Uterus (tissue), 7 donors: ENCODE data around the genes NOP9 and NOVA1.

GRCh38 chr14:24131740-24132160, 1.3 kb downstream of the FITM1 start:
- PRO-cap, 4 experiments = no peak in any of the 4 experiments
- RAMPAGE, long total RNA, 2 experiments = no peak in any of the 2 experiments
- RRBS = no CpG with 5 or more reads among the region's 8 CpGs

DNA sequence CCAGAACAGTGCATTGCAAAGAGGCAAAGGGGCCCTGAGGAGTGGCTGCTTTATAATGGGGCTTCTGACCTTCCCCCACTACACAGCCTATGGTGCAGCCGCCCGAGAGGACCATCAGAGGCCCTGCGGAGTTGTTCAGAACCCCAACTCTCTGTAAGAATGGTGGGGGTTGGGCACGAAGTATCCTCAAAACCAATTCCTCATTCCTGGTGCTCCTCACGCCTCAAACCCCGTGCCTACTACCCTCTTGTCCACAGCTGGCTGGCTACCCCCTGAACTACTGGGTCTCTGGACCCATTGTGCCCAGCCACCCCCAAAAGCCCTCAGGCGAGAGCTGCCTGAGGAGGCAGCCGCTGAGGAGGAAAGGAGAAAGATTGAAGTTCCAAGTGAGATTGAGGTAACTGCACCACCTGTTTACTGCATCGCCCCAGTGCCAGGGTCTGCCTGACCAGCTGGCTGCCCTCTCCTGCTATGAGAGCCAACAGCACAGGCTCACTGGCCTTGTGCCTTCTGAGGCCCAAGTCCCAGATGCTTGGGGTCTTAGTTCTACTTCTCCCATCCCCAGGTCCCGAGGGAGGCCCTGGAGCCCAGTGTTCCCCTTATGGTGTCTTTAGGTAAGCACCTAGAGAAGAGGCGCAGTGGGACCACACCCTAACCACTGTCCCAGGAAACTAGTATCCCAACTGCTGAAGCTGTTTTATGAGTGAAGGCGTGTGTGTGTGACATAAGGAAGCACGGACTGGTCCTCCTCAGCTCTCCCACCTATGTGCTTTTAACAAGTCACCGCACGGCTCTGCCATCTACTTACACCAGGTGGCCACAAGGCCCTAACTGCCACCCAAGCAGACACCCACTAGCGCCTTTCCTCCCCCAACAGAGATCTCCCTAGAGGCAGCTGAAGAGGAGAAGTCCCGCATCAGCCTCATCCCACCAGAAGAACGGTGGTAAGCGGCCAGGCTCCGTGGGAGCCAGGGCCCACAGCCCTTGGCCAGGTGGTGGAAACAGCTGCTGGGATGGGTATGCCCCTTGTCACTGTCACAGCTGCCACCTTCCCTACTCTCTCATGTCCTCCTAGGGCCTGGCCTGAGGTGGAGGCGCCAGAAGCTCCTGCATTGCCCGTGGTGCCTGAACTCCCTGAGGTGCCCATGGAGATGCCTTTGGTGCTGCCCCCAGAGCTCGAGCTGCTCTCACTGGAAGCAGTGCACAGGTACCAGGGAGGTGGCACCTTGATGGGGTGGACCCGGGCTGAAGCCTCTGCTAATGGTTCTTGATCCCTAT, 7.1 kb downstream of the REC8 start:
- PRO-cap, 4 experiments = no peak in any of the 4 experiments
- RAMPAGE, long total RNA, 2 experiments = no peak in any of the 2 experiments
- RRBS = 67% methylated on average over 1 of the region's 24 CpGs

DNA sequence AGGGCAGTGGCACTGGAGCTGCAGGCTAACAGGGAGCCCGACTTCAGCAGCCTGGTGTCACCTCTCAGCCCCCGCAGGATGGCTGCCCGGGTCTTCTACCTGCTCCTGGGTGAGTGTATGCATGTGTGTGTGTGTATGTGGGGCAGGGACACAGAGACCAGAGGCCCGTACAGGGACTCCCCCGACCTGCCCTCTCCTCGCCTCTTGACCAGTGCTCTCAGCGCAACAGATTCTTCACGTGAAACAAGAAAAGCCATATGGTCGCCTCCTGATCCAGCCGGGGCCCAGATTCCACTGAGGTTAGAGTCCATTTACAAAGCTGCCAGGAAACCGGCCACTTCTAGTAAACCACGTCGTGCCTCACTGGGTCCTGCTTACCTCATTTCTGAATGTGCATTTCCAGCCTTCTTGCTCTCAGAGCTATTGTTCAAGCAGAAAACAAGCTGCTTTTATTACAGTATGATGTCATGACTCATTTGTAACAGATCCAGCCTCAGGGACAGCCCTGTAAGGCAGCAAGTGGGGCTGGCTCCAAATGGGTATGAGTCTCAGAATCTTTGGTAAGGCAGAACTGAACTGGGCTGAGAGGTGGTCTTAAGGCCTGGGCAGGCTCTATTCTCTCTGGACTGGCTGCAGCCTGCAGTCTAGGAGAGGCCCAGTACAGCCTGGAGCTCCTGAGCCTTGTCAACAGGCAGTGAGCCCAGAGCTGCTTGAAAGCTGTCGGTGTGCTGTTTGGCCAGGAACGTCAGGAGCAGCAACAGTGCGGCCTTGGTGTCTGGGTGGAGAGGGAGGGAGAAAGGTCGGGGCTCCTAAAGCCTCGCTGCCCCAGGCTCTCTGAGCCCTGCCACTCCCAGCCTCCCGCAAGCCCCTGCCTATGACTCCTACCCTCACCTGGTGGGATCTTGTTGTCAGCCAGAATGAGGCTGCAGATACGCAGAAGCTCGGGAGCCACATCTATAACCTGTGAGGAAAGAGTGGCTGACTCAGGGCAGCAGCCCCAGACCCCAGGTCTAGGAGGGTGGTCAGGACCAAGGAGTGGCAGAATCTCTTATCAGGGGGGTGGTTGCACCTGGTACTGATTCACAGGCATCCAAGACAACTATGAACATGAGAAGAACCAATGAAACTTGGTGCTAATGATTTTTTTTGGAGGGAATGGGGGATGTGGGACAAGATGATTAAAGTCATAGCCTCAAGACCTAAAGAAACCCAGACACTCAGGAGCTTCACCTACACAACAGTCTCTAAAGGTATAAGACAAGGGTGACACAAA, 8.4 kb downstream of the REC8 start:
- PRO-cap, 4 experiments = peak in 4 of 4 experiments; most common plus-strand start position 484 of the sequence (in 3); most common minus-strand start position 387 of the sequence (in 4)
- RAMPAGE, long total RNA, 2 experiments = no peak in any of the 2 experiments
- RRBS = 69% methylated on average over 2 of the region's 21 CpGs

DNA sequence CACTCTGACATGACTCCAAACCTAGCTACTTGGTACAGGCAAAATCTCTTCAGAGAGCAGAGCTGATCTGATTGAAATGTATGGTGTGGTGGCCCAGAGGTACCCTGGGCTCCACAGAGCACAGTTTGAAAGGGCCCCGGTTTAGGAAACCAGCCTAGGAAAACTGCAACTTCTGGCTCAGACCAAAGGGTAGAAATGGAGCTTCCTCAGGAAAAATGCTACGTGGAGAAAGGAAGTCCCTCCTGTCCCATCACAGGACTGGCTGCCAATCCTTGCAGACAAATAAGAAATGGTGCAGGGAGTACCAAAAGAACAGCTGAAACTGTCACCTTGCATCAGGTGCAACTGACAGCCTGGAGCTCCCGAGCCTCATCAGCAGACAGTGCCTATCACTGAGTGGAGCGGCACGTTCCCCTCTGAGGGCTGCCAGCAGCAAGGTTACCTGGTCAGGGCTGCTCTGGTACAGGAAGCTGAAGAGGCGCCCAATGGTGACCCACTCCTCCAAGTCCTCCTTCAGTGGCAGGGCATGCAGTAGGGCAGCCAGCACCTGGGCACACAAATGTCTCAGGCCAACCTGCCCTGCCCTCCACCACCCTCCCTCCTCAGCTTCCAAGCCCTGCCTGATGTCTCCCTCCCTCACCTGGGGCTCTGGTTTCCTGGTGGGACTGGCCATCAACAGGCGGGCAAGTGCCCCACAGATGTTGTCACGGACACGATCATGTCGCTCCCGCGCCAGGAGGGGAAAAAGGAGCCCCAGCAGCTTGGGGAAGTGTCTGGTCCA, 7.4 kb downstream of the IPO4 start:
- PRO-cap, 4 experiments = no peak in any of the 4 experiments
- RAMPAGE, long total RNA, 2 experiments = no peak in any of the 2 experiments
- RRBS = no CpG with 5 or more reads among the region's 12 CpGs

- PRO-cap, 4 experiments = no peak in any of the 4 experiments
- RAMPAGE, long total RNA, 2 experiments = no peak in any of the 2 experiments
- RRBS = no CpG with 5 or more reads among the region's 16 CpGs
These were observed 2.7 kb upstream of the TSSK4 start for GRCh38 chr14:24202570-24203329.

DNA sequence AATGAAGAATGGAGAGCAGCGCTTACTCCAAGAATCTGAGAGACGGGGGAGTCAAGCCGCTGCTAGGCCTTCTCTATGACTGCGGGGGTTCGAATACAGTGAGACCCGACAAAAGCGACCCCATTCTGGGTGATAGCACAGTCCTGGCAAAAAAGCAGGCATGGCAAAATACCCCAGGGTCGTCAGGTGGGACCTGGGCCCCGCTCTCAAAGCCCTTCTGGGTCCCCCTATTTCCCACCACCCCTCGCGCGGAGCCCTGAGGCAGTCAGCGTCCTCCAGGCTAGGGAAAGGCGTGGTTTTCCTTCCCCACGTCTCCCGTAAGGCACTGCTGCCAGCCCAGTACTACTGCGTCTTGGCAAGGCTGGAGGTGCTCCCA, 306 bp downstream of the NEDD8 start:
- PRO-cap, 4 experiments = no peak in any of the 4 experiments
- RAMPAGE, long total RNA, 2 experiments = no peak in any of the 2 experiments
- RRBS = no CpG with 5 or more reads among the region's 17 CpGs

DNA sequence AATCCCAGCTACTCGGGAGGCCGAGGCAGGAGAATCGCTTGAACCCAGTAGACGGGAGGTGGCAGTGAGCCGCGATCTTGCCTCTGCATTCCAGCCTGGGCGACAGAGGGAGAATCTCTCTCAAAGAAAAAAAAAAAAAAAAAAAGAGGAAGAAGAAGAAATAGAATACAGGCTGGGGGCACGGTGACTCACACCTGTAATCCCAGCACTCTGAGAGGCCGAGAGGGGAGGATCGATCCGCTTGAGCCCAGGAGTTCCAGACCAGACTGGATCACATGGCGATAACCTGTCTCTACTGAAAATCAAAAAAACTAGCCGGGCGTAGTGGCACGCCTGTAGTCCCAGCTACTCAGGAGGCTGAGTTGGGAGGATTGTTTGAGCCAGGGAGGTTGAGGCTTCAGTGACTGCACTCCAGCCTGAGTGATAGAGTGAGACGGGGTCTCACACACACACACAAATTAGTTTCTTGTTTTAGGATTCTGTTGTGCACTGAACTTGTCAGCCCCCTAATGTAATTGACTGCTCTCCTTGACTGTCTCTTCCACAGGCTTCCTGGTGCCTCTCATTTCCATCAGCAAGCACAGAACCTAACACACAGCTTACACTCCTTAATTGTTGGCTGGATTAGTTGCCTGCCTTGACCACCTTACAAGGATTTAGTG, 963 bp upstream of the TINF2 start:
- PRO-cap, 4 experiments = no peak in any of the 4 experiments
- RAMPAGE, long total RNA, 2 experiments = no peak in any of the 2 experiments
- RRBS = no CpG with 5 or more reads among the region's 16 CpGs

DNA sequence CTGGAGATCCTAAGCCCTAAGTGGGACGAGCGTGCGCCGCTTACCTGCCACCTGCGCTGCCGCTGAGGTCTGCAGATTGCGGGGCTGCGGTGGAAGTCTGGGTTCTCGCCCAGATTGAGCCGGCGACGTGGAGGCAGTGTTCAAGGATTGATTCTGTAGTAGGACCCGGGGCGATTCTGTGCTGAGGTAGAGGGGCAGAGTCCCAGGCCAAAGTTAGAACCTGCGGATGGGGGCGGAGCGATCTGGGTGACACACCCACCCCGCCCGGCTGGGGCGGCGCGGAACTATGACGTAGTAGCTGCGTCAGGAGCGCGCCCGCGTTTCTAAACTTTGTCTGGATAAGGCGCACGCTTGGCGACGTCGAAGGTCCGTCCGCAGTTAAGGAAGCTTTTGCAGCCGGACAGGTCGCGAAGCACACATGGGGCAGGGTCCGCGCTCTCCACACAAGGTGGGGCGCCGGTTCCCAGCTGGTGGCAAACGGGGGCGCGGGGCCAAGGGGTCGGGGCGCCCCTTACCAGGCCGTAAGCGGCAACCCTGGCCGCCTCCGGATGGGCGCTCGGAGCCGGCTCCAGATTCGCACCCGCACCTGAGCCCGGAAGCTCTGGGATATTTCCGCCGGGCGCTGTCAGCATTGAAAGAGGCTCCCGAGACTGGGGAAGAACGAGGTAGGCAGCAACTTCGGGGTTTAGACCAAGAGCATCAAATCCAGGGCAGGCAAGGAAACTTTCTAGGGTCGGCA, at the start of gene NOP9:
Gene NOP9, plus strand, starts transcription at position 314 of the 739 bp plus-strand sequence.
- PRO-cap, 4 experiments = peak in 4 of 4 experiments; most common plus-strand start position 326 of the sequence (in 4); most common minus-strand start position 215 of the sequence (in 2)
- RAMPAGE, long total RNA, 2 experiments = start-site peak on the plus strand in 1 of 2 experiments, centred at position 264 of the sequence, 34 reads per replicate; start-site peak on the minus strand in 1 of 2 experiments, centred at position 229 of the sequence, 26 reads per replicate
- RRBS = 2% methylated on average over 17 of the region's 64 CpGs

- PRO-cap, 4 experiments = no peak in any of the 4 experiments
- RAMPAGE, long total RNA, 2 experiments = no peak in any of the 2 experiments
- RRBS = no CpG with 5 or more reads among the region's 10 CpGs
These were observed 504 bp downstream of the CIDEB start for GRCh38 chr14:24307292-24307653.

GRCh38 chr14:24367425-24367754, 594 bp upstream of the NFATC4 start:
- PRO-cap, 4 experiments = no peak in any of the 4 experiments
- RAMPAGE, long total RNA, 2 experiments = no peak in any of the 2 experiments
- RRBS = no CpG with 5 or more reads among the region's 11 CpGs

DNA sequence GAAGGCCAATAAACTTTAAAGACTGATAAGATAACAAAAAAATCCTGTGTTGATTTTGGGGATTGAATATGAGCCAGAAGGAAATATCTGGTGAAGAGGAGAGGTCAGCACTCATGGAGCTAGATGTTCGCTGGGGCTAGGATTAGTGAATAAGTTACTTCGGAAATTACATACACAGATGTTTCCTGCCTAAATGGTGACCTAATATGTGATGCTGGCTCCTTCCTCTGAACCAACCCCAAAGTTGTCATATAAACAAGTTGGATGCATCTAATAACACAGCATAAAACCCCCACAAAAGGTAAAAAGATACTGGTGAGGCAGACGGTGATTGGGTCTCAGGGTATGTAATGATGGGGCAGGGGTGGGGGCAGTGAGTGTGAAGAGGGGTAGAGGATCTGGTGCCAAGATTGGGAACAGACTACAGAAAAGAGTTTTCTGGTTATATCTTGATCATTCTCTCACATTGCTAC, 140.3 kb upstream of the GZMB start:
- PRO-cap, 4 experiments = no peak in any of the 4 experiments
- RAMPAGE, long total RNA, 2 experiments = no peak in any of the 2 experiments
- RRBS = no CpG with 5 or more reads among the region's 3 CpGs

DNA sequence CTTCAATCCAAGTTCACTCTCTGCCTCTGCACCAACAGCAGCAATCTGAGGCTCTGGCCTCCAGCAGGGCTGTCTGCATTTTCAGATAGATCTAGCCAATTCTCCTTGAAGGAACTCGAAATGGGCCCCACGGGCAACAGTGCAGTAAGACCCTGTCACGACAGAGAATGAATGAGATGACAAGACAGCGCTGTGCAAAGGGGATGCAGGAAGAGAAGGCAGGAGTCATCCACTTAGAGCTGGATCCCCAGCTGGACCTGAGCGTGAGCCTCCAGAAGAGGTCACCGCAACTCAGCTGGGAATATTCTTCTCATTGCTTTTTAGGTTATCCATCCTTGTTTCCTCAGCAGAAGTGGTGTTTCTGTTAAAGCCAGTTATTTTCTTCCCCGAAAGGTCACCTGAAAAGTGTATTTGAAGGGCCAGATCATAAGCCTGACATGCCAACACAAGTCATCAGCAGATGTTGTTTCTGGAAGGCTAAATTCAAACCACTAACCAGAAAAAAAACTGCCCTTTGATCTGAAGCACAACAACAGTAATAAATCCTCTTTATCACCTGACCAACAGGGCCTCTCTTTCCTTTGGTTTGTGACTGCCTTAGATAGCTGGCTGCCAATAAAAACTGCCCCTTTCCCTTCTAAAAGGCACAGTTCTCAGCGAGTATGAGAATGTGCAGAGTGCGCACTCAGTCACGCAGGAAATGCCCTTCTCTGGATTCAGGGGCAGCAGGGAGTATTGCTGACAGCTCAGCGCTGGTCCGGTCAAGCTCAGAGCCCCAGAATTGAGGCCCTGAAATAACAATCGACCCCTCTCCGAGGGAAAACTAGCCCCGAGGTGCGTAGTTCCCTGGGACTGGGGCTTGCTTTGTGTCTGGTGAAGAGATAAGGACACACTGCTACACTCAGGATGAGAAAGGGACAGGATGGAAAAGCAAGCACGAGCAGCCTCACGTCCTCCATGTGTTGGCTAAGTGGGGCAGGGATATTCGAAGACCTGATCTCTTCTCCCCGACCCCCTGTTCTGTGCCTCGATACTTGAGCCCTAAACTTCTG, 184.0 kb upstream of the GZMB start:
- PRO-cap, 4 experiments = no peak in any of the 4 experiments
- RAMPAGE, long total RNA, 2 experiments = no peak in any of the 2 experiments
- RRBS = no CpG with 5 or more reads among the region's 21 CpGs

GRCh38 chr14:26584126-26584834, 13.6 kb downstream of the NOVA1 start:
- PRO-cap, 4 experiments = no peak in any of the 4 experiments
- RAMPAGE, long total RNA, 2 experiments = no peak in any of the 2 experiments
- RRBS = no CpG with 5 or more reads among the region's 5 CpGs

- PRO-cap, 4 experiments = peak in 4 of 4 experiments; most common plus-strand start chr14:26597384 (in 2); most common minus-strand start chr14:26597416 (in 1)
- RAMPAGE, long total RNA, 2 experiments = start-site peak on the minus strand in 1 of 2 experiments, at chr14:26597394-26597617 at its widest, 20 to 34 reads per replicate
- RRBS = 10% methylated on average over 15 of the region's 51 CpGs
These were observed 498 bp downstream of the NOVA1 start for GRCh38 chr14:26597105-26597965.

- PRO-cap, 4 experiments = peak in 4 of 4 experiments; most common plus-strand start chr14:26598179 (in 4); most common minus-strand start chr14:26598234 (in 4)
- RAMPAGE, long total RNA, 2 experiments = no peak in any of the 2 experiments
- RRBS = 1% methylated on average over 24 of the region's 77 CpGs
These were observed at the start of gene NOVA1 for GRCh38 chr14:26597966-26598755. Gene NOVA1, minus strand, starts transcription at chr14:26598033.

DNA sequence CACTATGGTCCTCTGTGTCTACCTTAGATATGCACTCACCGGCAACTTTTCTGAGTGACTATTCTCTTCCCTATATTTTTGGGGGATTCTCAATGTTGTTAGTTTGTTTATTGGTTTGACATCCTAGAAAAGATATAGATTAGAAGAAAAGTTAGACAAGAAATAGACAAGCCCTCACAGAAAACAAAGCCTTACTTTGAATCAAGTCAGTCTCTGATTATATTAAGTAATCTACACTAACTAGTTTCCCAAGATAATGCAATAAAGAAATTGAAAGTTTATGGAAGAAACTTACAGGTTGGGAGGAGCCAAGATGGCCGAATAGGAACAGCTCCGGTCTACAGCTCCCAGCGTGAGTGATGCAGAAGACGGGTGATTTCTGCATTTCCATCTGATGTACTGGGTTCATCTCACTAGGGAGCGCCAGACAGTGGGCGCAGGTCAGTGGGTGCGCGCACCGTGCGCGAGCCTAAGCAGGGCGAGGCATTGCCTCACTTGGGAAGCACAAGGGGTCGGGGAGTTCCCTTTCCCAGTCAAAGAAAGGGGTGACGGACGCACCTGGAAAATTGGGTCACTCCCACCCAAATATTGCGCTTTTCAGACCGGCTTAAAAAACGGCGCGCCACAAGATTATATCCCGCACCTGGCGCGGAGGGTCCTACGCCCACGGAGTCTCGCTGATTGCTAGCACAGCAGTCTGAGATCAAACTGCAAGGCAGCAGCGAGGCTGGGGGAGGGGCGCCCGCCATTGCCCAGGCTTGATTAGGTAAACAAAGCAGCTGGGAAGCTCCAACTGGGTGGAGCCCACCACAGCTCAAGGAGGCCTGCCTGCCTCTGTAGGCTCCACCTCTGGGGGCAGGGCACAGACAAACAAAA, 578.2 kb upstream of the FOXG1 start:
- PRO-cap, 4 experiments = no peak in any of the 4 experiments
- RAMPAGE, long total RNA, 2 experiments = no peak in any of the 2 experiments
- RRBS = no CpG with 5 or more reads among the region's 30 CpGs

- PRO-cap, 4 experiments = no peak in any of the 4 experiments
- RAMPAGE, long total RNA, 2 experiments = no peak in any of the 2 experiments
- RRBS = no CpG with 5 or more reads among the region's 3 CpGs
These were observed 523.7 kb upstream of the FOXG1 start for GRCh38 chr14:28242775-28243326.

DNA sequence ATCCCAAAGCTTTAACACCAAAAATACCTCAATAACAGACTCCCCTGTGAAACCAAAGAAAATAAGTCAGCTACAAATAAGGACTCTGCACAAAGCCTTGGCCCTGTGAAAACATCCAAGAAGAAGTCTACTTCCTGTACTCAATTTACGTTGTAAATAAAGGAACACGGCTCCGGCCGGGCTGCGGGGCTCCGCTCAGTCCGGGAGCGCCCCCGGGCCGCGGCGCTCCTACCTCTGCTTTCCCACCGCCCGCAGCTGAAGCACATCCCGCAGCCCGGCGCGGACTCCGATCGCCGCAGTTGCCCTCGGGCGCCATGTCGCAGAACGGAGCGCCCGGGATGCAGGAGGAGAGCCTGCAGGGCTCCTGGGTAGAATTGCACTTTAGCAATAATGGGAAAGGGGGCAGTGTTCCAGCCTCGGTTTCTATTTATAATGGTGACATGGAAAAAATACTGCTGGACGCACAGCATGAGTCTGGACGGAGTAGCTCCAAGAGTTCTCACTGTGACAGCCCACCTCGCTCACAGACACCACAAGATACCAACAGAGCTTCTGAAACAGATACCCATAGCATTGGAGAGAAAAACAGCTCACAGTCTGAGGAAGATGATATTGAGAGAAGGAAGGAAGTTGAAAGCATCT, 502.2 kb upstream of the FOXG1 start:
- PRO-cap, 4 experiments = no peak in any of the 4 experiments
- RAMPAGE, long total RNA, 2 experiments = no peak in any of the 2 experiments
- RRBS = 40% methylated on average over 5 of the region's 31 CpGs

DNA sequence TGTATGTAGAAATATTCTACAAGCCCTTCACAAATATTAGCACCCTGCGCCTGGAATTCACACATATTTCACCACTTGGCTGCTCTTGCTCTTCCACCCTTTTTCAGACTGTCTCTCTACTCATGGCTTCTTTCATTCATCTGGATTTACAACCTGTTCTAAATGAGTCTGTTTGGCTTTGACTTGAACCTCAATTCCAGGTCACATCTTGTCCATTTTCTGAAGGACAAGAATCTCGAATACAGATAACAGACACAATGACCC, 177.0 kb upstream of the PRKD1 start:
- PRO-cap, 4 experiments = no peak in any of the 4 experiments
- RAMPAGE, long total RNA, 2 experiments = no peak in any of the 2 experiments
- RRBS = no CpG with 5 or more reads among the region's 2 CpGs

DNA sequence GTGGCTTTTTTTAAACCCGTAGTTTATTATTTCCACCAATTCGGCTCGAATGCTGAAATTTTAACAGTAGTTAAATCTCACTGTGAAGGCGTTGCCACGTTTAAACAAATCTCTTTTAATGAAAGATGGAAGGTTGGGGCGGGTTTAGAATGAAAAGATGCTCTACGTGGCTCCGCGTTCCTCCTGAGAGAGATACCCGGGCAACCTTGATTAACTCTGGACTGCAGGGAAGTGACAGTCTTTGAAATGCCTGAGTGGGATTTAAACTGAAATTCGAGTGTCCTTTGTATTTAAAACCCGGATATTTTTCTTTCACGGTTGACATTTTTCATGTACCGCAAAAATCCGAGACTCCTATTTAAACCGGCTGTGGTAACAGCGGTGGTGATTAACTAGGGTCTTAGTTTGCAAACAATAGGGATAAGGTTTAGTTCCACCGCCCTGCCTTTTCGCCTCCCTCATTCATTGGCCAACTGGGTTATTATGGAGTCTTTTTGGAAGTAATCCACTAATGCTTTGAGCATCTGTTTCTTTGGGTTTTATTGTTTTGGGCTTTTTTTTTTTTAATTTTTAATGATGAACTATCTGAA, 696 bp downstream of the G2E3 start:
- PRO-cap, 4 experiments = no peak in any of the 4 experiments
- RAMPAGE, long total RNA, 2 experiments = no peak in any of the 2 experiments
- RRBS = 1% methylated on average over 6 of the region's 19 CpGs